Neural cell (in vitro differentiated cells): ENCODE data around the genes GBA2, NPR2 and ZBTB5.

DNA sequence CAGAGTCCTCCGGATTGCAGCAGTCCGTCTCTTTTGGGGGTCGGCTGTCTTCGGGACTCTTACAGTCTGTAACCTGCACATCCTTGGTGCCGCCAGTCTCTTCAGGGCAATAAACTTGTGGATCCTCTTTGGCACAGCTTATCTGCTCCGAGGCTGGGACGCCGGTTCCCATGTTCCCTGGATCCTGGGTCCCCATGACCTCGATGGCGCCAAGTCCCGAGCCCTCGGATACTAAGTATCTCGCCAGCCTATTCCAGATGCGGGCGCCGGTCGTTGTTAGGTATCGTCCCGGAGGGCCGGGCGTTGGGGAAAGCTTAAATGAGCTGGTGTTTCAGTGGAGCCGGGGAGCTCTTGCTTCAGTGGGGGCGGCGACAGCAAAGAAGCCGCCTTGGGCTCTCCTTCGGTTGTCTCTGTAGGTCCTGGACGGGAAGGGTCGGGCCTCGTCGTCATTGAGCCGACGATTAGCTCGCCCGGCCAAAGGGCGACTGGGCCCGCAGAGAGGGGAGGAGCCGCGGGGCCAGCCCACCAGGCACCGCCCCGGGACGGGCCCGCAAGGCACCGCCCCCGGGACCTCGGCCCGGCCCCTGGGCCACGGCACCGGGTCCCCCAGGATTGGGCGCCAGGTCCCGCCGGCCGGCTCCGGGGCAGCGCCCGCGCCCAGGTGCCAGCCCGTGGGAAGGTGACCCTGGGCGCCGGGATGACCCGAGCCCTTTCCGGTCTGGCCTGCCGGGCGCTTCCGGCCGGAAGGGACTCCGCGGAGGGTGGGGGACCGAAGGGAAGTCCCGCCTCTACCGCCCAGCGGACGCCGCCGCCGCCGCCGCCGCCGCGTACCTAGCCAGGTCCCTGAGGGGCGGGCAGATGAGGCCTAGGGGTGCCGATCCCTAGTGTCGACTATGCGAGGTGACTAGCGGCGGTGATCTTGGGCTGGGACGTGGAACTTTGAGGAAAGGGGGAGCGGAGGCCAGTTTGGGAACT lies at the start of gene GBA2:
Gene GBA2 (minus strand): TSS at position 720 of the 975 bp plus-strand sequence.
- RAMPAGE, long total RNA: no peak

DNA sequence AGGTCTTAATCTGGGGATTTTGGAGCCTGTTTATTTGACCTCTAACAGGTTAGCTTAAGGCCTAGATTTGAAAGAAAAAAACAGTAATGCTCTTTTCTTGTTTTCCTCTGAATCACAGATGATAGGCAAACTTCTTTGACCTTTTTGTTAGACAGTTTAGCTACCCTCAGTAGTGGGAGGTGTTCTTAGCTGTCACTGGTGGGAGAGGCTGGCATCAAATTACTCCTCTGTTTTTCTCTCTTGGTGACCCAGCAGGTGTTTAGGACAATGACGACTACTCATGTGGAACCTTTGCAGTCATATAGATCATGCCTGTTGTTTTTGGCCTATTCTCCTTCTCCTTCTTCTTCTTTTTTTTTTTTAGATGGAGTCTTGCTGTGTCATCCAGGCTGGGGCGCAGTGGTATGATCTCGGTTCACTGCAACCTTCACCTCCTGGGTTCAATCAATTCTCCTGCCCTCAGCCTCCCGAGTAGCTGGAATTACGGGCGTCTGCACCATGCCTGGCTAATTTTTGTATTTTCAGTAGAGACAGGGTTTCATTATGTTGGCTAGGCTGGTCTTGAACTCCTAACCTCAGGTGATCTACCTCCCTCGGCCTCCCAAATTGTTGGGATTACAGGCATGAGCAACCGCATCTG lies 15.3 kb upstream of the NPR2 start:
- RAMPAGE, long total RNA: no peak

- RAMPAGE, long total RNA: no peak
Measured at GRCh38 chr9:35791026-35791852, at the start of gene NPR2. Gene NPR2, plus strand, starts transcription at chr9:35791591.

DNA sequence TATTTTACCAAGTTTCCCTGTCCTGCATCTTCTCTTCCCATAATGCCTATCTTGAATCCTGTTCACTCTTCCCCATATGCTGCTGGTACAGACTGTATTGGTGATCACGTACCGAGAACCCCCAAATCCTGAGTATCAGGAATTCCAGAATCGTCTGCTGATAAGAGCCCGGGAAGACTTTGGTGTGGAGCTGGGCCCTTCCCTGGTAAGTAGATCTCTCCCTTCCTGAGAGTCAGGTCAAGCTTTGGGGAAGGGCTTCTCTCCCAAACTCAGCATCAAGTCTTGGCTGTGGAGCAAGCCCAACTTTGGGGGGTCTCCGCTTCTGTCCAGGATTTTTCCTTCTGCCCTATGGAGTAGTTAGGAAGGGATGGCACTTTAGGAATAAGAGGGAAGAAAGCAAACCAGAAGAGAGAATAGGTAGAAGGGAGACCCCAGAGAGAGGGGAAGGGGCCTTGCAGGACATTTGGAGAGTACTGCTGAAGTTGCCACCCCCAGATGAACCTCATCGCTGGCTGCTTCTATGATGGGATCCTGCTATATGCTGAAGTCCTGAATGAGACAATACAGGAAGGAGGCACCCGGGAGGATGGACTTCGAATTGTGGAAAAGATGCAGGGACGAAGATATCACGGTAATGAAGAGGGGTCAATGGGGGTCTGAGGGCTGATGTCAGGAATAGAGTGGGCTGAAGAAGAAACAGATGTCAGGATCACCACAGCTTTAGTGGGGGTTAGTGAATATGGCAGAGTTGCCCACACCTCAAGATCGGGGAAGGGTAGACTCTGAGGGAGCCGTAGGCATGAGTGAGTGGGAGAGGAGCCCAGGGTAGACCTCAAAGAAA lies 8.4 kb downstream of the NPR2 start:
- RAMPAGE, long total RNA: no peak

- RAMPAGE, long total RNA: no peak
Measured at GRCh38 chr9:35828998-35829193, 132 bp upstream of the TMEM8B start.

DNA sequence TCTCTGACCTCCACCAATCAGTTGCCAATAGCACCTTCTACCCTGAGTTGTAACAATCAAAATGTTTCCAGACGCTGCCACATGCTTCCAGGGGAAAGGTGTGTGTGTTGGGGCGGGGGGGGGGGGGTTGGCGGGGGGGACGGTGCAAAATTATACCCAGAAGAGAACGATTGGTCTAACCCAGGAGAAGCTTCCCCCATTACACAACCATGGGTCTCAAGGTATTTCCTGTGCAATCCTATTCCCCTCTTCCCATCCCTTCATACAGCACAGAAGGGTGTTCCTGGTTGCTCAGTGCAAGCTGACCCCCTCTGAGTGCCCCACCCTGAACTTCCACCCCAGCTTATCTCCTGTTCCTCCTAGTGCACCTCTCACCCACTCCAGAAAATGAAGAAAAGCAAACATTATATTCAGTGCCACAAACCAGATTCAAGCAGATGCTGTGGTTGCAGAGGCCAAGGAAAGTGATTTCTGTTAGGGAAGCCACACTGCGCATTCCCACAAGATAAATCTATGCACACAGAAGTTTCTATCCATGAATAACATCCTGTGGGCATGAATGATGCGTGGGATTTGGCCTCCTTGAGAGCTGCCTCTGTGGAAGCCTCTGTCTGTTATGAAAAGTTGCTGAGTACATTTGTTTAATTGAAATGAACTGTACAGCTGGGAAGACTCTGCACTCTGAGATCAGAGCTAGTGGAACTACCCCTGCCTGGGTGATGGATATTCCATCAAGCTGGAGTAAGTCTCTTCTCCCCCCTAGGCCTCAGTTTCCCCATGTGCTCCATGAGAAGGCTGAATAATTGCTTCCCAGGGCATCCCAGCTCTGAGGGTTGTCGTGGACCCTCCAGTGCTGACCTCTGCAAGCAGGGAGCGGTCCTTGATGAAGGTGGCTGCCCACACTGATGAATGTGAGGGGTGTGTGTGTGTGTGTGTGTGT lies 2.2 kb upstream of the OR2S2 start:
- RAMPAGE, long total RNA: no peak

GRCh38 chr9:36191642-36192089 lies 945 bp downstream of the CLTA start:
- RAMPAGE, long total RNA: no peak

DNA sequence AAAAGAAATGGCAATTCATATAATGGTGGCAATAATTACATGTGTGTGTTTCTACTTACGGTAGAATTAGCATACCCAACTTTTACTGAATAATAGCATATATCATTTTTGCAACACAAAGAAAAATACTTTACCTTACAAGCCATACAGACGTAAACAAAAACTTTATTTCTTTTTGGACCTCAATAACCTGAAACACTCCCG lies 204 bp downstream of the RNF38 start:
- RAMPAGE, long total RNA: no peak

DNA sequence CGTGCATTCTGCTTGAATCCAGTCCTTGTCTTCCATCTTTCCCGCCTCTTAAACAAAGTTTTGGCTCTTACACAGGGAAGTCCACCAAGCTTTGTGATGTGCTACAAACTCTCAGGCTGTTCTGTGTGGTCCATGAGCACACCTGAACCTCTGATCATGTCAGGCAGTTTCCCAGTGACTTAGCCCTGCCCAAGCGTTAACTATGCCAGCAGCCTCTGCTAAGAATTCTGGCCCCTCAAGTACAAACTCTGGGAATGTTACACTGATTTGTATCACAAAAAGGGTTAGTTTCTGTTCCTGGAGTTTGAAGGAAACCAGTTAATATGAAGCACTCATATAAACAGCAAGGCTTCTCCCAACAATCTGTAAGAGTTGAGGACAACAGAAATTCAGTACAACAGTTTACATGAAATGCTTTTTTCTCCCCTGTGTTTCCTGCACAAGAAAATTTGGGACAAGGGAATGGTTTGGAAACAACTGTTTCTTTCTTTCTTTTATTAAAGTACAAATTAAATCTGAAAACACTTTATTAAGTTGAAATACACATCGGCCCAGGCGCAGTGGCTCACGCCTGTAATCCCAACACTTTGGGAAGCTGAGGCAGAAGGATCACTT lies 46.0 kb upstream of the RNF38 start:
- RAMPAGE, long total RNA: no peak

DNA sequence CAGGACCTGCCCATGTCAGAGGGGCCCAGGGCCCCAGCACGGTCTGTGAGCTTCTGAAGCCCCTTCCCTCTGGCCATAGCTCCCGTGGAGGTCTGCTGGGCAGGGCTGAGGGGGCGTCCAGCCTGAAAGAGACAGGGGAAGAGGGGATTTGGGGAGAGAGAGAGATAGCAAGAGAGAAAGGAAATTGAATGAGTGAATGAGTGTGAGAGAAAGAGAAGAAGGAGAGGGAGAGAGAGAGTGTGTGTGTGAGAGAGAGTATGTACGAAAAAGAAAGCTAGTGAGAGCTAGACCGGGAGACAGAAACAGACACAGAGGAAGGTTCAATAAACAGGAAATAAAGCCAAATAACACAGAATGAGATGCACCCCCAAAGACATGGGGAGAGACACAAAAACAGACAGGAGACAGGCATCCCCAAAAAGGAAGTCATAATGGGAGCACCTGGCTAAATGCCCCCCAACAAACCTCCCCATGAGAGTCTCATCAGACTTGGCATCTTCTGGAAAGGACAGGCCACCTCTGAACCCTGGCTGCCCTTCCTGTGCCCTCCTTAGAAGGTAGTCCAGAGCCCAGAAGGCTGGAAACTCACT lies 37.3 kb downstream of the PAX5 start:
- RAMPAGE, long total RNA: no peak

GRCh38 chr9:37034929-37035995 lies 1.2 kb upstream of the PAX5 start:
- RAMPAGE, long total RNA: no peak

GRCh38 chr9:37079640-37080900 lies 40.3 kb upstream of the ZCCHC7 start:
- RAMPAGE, long total RNA: start-site peak on the plus strand at chr9:37079895-37079987, 164 and 678 reads in 2 replicates

DNA sequence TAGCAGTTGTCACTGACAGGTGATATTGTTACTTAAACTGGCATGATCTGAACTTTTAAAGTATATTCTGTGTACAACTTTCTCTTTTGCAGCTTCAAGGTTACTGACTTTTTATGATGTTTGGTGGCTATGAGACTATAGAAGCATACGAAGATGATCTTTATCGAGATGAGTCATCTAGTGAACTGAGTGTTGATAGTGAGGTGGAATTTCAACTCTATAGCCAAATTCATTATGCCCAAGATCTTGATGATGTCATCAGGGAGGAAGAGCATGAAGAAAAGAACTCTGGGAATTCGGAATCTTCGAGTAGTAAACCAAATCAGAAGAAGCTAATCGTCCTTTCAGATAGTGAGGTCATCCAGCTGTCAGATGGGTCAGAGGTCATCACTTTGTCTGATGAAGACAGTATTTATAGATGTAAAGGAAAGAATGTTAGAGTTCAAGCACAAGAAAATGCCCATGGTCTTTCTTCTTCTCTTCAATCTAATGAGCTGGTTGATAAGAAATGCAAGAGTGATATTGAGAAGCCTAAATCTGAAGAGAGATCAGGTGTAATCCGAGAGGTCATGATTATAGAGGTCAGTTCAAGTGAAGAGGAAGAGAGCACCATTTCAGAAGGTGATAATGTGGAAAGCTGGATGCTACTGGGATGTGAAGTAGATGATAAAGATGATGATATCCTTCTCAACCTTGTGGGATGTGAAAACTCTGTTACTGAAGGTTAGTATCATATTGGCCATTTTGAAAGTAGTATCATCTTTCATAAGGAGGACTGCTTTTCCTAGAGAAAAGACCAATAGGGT lies 6.0 kb downstream of the ZCCHC7 start:
- RAMPAGE, long total RNA: no peak

GRCh38 chr9:37172481-37173227 lies 52.3 kb downstream of the ZCCHC7 start:
- RAMPAGE, long total RNA: no peak

GRCh38 chr9:37200404-37201051 lies 80.2 kb downstream of the ZCCHC7 start:
- RAMPAGE, long total RNA: no peak

- RAMPAGE, long total RNA: no peak
Measured at GRCh38 chr9:37302196-37302885, 120.2 kb upstream of the GRHPR start.

DNA sequence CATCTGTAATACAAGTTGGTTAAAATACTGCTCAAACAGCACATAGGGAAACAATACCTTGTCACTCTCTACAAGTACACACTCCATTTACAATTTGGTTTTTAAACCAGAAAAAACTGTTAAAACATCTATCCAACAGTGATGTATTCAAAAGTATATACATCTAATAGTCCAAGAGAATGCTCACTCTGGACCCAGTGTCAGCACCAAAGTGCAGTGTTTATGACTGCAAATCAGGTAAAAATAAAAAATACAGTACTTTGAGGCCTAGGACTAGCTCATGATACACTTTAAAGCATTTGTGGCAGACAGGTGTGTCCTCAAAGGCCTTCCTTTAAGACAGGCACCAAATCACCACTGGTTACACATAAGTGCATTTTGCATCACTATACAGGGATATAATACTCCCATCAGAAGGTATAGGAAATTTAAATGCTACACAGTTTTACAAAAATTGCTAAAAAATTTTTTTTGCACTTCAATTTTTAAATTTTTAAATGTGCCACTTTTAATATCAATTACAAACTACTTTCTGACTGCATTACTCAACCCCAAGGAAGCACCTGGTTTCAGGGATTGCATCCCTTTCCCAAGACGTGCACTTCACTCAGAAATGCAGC lies 17.4 kb downstream of the GRHPR start:
- RAMPAGE, long total RNA: no peak

- RAMPAGE, long total RNA: no peak
Measured at GRCh38 chr9:37464458-37465495, at the start of gene ZBTB5. Gene ZBTB5, minus strand, starts transcription at chr9:37465450.

GRCh38 chr9:37465724-37465864 lies 344 bp upstream of the ZBTB5 start:
- RAMPAGE, long total RNA: no peak

DNA sequence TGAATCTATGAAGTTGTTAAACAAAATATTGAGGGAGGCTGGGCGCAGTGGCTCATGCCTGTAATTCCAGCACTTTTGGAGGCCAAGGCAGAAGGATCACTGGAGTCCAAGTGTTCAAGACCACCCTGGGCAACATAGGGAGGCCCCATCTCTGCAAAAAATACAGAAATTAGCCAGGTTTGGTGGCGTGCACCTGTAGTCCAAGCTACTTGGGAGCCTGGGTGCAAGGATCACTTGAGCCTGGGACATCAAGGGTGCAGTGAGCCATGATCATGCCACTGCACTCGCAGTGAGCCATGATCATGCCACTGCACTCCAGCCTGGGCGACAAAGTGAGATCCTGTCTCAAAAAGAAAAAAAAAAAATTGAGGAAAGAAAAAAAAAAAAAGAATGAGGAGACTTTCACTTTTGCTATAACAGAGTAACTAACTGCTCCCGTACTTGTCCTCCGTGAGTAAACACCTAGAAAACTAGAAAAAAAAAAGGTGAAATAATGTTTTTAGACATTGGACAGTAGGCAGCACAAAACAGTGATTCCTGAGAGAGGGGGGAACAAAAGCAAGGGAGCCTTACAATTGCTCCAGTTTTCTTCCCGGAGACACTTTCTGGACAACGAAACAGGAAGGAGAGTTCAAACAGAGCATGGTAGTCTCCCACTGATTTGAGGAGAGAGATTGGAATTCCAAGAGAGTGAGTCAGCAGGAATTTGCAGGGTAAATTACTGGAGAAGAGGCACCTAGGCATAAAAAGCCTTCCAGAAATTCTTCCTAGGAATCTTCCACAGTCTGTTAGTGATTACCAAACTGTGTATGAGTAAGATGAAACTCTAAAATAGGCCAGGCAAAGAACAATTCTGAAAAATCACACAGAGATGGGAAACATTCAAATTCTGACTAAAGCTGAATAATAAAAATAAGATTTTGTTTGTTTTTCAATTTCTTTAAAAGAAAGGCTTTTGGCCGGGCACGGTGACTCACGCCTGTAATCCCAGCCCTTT lies 6.9 kb upstream of the ZBTB5 start:
- RAMPAGE, long total RNA: no peak